Hair follicular keratinocyte (primary cell): ENCODE results near the gene OXCT2.

GRCh38 chr1:39361280-39361923, 130.0 kb upstream of the BMP8A start:
- RAMPAGE, long total RNA, result no peak

DNA sequence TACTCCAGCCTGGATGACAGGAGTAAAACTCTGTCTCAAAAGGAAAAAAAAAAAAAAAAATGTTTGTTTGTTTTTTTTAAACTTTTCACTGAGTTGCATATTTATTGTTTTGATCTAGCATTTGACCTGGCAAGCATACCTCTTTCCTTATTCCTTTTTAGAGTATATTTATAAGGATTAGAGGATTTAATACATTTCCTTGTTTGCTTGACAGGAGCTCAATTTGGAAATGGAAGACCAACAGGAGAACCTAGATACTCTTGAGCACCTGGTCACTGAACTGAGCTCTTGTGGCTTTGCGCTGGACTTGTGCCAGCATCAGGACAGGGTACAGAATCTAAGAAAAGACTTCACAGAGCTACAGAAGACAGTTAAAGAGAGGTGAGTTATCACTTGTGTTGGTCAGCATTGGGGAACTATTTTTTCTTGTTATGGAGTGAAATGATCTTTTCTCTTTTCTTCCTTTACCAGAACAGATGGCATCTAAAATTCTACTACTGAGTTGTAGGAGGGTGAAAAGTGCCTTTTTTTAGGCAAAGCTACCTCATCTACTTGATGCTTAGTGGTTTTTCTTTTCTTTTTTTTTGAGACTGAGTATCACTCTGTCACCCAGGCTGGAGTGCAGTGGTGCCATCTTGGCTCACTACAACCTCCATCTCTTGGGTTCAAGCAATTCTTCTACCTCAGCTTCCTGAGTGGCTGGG, 123.3 kb upstream of the BMP8A start:
- RAMPAGE, long total RNA, result no peak

DNA sequence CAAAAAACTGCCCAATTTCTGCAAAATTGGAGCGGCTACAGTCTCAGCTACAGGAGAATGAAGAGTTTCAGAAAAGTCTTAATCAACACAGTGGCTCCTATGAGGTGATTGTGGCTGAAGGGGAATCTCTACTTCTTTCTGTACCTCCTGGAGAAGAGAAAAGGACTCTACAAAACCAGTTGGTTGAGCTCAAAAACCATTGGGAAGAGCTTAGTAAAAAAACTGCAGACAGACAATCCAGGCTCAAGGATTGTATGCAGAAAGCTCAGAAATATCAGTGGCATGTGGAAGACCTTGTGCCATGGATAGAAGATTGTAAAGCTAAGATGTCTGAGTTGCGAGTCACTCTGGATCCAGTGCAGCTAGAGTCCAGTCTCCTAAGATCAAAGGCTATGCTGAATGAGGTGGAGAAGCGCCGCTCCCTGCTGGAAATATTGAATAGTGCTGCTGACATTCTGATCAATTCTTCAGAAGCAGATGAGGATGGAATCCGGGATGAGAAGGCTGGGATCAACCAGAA, 104.1 kb upstream of the BMP8A start:
- RAMPAGE, long total RNA, result no peak

GRCh38 chr1:39439048-39439682, 52.3 kb upstream of the BMP8A start:
- RAMPAGE, long total RNA, result no peak

GRCh38 chr1:39441593-39442618, 49.5 kb upstream of the BMP8A start:
- RAMPAGE, long total RNA, result no peak

DNA sequence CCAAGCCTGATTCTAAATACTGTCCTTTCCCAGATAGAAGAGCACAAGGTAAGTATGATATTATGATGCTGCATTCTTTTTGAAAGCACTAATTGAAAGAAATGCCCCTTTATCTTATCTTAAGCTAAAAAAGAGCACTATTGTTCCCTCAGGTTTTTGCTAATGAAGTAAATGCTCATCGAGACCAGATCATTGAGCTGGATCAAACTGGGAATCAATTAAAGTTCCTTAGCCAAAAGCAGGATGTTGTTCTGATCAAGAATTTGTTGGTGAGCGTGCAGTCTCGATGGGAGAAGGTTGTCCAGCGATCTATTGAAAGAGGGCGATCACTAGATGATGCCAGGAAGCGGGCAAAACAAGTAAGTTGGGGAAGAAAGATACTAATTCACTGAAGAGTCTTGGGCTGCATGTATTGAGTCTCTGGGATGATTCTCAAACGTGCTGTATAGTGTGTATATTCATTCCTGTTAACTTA, 43.9 kb upstream of the BMP8A start:
- RAMPAGE, long total RNA, result no peak

GRCh38 chr1:39486083-39487183, 5.0 kb upstream of the BMP8A start:
- RAMPAGE, long total RNA, result no peak

DNA sequence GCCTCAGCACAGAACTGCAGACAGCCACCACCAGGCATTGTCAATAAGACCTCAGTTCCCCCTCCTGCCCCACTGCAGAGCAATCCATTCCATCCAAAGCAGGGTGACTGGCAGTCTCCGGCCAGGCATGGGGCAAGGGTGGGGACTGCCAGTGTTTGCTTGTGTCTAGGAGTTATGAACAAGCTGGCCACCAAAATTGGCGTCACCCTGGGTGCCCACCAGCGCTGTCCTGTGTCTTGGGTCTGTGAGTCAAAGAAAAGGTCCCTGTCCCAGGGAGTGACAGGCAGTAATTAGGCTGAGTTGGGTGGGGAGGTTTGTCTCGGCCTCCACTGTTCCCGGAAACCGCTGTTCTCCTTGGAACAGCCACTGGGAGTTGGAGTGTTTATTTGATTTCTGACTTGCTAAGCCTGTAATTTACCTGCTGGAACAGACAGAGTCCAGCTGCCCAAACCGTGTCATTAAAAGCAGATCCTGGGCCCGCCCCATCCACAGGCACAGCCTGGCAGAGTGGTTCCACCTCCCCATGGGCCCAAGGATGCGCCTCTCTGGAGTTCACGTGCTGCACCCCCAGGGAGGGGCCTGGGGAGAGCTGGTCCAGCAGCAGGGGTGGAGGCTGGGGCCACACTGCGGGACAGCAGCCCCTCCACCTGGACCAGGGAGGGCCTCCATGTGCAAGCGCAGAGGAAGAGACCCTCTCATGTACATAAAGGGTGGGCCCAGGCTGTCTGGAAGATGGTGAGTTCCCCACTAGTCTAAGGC, 35.7 kb downstream of the BMP8A start:
- RAMPAGE, long total RNA, result no peak

GRCh38 chr1:39558442-39559031, 18.1 kb downstream of the PABPC4 start:
- RAMPAGE, long total RNA, result no peak

DNA sequence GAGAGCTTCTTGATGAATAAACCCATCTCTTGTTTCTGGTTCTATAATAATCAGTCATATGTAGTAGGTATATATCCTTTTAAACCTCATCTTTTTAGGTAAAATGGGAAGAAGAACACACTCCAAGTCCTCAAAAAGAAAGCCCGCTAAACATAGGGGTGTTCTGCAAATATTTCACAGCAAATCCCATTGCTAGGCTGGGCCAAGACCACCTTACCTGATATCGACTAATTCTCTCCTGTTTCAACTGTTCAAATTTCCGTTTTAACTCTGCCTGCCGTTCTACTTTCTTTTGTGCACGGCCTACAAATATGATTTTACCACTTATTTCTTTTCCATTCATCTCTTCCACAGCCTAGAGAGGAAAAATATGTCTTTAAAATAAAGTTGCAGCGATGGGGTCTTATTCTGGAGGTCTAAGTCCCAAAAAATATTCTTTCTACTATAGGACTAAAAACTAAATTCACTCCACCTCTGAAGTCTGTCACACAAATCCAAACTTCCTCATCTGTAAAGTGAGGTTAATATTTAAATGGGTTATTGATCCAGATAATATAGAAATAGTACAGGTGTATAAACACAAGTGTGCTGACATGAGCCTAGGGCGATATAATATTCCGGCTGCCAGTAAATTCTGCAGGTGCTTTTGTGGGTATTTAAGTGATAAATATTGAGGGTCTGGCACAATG, 7.9 kb downstream of the PABPC4 start:
- RAMPAGE, long total RNA, result no peak

- RAMPAGE, long total RNA, result no peak
These were observed 13.6 kb downstream of the OXCT2 start for GRCh38 chr1:39757392-39758157.

DNA sequence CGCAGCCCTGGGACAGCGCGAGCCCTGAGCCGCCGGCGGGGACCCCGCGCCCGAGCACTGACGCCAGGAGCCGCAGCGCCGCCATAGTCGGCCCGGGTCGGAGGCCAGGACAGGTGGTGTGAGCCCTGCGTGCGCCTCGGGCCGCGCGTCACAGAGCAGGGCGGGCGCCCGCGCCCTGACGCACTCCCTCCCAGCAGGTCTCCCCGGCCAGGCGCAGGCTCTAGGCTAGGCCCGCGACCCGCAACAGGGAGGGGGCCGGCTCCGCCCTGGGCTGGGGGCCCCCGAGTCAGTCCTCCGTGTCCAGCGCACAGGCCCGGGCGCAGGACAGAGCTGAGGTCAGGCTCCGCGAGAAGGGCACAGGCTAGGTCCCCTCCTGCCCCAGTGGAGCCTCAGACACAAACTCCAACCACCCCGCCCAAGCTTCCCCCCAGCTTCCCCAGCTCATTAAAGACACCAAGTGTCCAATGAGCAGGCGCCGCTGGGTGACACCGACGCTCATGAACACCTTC, at the start of gene OXCT2:
TSS of gene OXCT2 (minus strand) at position 178 of the 509 bp plus-strand sequence.
- RAMPAGE, long total RNA, result no peak

- RAMPAGE, long total RNA, result no peak
These were observed 31.3 kb downstream of the TRIT1 start for GRCh38 chr1:39851924-39852513.

DNA sequence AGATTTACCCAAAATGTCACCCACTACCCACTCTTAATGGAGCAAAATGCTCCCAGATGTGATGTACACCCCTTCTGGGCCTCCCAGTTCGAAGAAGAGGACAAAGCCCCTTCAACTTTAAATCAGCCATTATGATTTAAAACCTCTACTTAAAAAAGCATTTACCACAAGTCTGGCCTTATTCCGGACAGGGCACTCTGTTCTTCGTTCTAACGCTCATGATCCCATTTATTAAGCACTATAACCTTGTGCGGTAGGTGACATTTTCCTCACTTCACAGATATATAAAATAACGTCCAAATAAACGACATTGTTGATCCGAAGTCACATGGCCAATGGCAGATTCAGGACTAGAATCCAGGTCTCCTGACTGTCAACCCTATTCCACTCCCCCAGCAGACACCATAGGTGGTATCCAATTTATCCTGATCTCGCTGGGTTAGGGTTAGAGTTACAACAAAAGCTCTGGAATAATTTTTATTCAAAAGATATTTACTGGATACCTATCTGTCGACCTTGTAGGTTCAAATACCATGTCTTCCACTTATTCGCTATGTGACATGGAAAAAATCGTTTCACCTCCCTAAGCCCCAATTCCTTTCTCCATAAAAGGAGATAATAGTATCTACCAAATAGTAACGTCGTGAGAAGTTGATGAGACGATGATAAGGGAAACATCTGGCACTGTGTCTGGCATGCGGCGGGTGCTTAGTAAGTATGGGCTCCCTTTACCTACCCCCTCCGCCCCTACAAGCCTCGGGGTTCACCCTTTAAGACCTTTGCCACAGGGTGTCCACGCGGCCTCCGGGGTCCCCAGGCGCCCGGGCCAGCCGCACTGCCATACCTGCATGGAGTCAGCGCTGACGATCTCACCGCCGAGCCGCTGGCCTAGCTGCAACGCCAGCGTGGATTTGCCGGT, 571 bp downstream of the TRIT1 start:
- RAMPAGE, long total RNA, result no peak

GRCh38 chr1:39952318-39953077, 2.4 kb upstream of the MFSD2A start:
- RAMPAGE, long total RNA, result no peak

- RAMPAGE, long total RNA, result no peak
These were observed 1.0 kb downstream of the MFSD2A start for GRCh38 chr1:39955765-39956560.

- RAMPAGE, long total RNA, result no peak
These were observed 11.3 kb downstream of the MFSD2A start for GRCh38 chr1:39966158-39966815.

- RAMPAGE, long total RNA, result no peak
These were observed 24.7 kb downstream of the PPT1 start for GRCh38 chr1:40072056-40073143.

- RAMPAGE, long total RNA, result no peak
These were observed 21.1 kb upstream of the RLF start for GRCh38 chr1:40140180-40140389.

- RAMPAGE, long total RNA, result no peak
These were observed 17.3 kb upstream of the RLF start for GRCh38 chr1:40143845-40144247.